Neuron (in vitro differentiated cells): ENCODE measurements around a stretch of chr12.

GRCh38 chr12:123973450-123973523, 272 bp downstream of the ZNF664 start:
- PRO-cap = no peak

- PRO-cap = no peak
These were observed 35.3 kb downstream of the ZNF664 start for GRCh38 chr12:124008353-124008725.

DNA sequence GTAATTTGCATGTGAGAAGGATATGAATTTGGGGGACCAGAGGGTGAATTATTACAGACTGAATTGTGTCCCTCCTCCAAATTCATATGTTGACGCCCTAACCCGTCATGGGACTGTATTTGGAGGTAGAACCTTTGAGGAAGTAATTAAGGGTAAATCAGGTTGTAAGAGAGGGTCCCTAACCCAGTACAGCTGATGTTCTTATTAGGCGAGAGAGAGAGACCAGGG, 114.4 kb upstream of the RFLNA start:
- PRO-cap = no peak

GRCh38 chr12:124188341-124189127, 106.4 kb upstream of the RFLNA start:
- PRO-cap = no peak

GRCh38 chr12:124233345-124233897, 61.5 kb upstream of the RFLNA start:
- PRO-cap = no peak

GRCh38 chr12:124385652-124386491, 91.0 kb downstream of the RFLNA start:
- PRO-cap = no peak

DNA sequence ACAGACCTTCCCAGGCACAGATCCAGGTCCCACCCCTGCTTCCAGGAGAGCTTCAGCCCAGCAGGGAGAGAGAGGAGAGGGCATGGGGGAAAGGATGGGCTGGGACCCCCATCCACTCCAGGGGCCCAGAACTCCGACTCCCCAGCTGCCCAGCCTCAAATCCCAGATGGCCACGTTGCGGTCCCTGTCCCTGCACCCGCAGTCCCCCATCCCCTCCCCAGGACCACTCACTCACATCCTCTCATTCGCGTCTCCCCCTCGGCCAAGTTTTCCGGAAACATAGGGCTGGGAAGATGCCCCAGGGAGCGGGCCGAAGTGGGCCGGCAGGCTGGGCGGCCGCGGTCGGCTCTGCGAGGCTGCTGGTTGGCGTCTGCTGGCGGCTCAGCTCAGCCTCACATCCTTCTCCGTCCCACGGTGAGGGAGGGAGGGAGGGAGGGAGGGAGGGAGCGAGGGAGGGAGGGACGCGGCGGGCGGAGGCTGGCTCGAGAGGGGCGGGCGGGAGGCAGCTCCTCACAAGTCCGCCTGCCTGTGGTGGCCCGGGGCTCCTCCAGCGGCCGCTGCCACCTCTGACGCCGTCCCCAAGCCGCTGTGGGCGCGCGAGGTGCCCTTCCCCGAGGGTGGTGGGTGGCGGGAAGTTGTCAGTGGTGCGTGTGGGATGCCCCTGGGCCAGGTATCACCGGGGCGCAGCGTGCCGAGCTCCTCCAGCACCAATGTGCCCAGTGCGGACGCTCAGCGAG, 93.7 kb downstream of the RFLNA start:
- PRO-cap = bidirectional peak, plus-strand start at position 513 of the sequence, minus-strand start at position 375 of the sequence

GRCh38 chr12:124390483-124391099, 95.7 kb downstream of the RFLNA start:
- PRO-cap = no peak

DNA sequence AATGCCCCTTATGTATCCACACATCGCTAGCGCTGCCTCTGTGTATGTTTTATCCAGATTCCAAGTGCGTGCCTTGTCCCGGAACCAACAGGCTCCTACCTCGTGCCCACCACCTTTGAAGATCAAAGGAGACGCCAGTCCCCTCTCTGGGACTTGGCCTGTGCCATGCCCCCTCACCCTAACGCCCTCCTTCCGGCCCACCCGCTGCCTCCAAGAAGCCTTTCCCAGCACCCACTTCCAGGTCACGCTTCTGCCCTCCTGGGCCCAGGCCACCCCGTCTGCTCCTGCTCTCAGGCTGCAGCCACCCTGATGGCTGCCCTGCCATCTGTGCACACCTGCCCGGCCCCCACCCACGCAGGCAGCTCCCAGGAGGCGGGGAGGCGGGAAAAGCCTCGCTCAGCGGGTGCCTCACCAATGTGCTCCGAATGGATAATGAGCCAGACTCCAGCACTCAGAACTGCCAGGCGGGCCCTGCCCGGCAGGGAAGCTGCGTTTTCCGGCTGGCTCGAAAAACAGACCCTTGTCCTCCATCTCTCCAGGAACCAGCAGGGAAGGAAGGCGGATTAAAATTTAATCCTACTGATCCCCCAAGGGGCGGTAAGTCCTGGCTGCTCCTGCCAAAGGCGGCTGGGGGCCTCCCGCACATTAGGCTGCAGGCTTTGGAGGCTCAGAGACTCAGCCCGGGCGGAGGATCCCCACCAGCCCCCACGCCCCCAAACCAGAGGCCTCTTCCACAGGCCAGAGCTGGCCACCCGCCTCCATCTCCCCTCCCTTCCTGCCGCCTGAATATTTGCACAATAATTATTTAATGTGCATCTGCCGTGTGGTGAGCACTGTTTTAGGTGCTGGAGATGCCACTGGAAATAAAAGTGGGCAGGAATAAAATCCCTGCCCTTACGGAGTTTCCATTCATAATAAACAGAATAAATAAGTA, 104.0 kb downstream of the NCOR2 start:
- PRO-cap = no peak

DNA sequence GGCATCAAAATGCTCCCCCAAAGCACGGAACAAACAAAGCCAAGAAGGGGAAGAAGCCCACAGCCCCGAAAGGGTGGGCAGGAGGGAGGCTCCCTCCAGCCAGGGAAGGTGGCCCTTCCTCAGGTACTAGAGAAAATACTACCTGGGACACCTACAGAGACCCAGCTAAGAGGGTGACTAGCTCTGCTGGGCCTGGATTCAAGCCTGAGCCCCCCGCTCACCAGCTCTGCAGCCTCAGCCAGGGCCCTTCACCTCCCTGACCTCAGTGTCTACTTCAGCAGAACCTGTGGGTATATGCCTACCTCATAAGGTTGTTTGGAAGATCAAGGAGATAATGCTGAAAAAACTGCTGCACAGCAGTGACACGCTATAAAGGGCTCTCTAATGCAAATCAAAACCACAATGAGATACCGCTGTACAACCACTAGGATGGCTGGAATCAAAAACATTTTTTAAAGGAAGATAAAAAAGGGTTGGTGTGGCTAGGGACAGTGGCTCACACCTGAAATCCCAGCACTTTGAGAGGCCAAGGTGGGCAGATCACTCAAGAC, 97.9 kb downstream of the NCOR2 start:
- PRO-cap = no peak

DNA sequence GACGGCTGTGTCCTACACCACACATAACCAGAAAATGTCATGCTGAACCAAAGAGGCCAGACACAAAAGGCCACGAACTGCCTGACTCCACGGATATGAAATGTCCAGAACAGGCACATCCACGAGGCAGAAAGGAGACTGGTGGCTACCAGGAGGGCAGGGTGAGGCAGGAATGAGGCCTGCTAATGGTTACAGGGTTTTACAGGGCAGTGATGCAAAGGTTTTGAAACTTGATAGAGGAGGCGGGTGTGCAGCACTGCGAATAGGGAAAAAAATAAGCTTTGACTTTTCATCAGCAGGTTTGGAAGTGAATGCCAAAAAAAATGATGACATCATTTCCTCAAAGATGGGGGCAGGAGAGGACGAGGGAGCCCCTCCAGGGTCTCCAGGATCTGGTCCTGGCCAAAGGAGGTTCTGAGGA, 68.6 kb downstream of the NCOR2 start:
- PRO-cap = no peak

GRCh38 chr12:124586562-124586936, 19.1 kb upstream of the NCOR2 start:
- PRO-cap = no peak

DNA sequence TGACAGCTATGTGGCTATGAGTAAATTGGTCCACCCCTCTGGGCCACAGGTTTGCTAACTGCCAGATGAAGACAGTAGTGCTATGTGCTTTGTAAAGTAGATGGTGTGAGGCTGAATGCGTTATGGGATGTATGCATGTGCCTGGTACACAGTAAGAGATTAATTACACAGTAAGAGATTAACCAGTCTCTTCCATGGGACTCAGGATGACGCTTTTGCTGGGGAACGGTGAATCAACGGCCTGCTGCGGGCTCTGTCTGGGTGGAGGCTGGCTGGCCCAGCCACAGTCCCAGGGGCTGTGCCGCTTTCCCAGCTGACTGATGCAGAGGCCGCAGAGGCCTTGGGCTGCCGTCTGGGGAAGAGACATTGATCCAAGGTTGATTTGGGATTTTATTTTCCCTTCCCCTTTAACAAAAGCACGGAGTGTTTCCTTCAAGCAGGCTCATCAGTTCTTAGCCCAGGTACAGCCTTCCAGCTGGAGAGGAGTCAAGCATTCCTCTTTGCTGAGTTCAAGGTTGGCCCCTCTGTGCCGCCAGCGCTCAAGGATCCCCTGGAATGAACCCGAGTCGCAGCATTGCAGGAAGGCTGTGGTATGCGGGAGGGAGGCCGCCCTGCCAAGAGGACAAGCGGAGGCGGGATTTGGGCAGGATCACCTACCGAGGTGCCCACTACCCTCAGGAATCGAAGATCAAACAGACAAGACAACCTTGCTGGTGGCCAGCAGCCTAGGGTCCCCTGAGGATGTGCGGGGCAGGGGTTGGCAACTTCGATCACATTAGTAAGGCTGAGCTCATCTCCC, 53.7 kb upstream of the NCOR2 start:
- PRO-cap = no peak

- PRO-cap = no peak
These were observed 70.1 kb upstream of the NCOR2 start for GRCh38 chr12:124637364-124638041.

DNA sequence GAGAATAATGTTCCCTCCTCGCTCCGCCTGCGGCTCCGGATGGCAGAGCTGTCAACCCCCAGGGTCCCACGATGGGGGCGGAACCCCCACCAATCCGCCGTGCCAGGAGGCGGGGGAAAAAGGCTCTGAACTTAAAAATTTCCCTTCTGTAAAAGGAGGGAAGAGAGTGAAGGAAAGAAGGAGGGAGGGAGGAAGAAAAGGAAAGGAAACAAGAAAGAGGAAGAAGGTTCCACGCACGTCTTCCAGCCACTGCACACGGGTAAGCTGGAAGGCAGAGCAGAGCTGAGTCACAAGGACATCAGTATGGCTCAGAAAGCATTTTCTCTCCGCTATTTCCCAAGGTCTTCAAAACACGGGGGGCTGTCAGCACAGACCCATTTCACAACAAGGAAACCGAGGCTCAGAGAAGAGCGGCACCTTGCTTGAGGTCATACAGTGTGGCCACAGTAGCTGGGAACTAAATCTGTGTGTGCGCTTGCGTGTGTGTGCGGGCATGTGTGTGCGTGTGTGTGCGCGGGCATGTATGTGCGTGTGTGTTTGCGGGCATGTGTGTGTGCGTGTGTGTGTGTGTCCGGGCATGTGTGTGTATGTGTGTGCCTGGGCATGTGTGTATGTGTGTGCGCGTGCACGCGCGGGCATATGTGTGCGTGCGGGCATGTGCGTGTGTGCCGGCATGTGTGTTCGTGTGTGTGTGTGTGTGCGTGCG, 108.9 kb upstream of the NCOR2 start:
- PRO-cap = no peak

- PRO-cap = no peak
These were observed 113.9 kb upstream of the NCOR2 start for GRCh38 chr12:124681114-124681825.

DNA sequence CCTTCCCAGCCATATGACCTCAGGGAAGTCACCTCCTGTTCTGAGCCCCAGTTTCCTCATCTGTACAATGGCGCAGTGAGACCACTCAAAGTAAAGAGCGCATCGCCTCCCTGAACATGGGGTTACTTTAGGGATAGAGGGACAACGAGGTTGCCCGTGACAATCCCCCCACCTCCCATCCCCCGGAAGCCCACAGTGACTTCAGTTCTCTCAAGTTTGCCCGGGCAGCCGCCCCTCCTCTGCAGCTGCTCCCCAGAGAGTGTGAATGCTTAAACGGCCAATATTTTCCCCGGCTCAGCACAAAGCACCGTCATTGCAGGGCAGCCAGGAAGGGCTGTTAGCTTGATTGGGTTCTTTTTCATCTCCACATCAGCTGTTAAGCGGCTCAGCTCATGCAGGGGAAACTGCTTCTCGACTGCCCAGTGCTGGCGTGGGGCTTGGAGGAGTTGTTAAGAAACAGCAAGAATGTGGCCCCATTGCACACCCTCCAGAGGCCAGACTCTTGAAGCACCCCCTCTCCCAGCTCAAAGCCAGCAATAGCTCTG, 120.5 kb upstream of the NCOR2 start:
- PRO-cap = unidirectional peak, plus-strand start at position 300 of the sequence

- PRO-cap = no peak
These were observed 146.7 kb downstream of the SCARB1 start for GRCh38 chr12:124716791-124717440.

- PRO-cap = no peak
These were observed 99.0 kb downstream of the SCARB1 start for GRCh38 chr12:124764689-124764999.

- PRO-cap = no peak
These were observed 48.6 kb downstream of the SCARB1 start for GRCh38 chr12:124814906-124815652.